PC-3 (cell line): Measurements from ENCODE around the genes ENPP5 and MEP1A.

DNA sequence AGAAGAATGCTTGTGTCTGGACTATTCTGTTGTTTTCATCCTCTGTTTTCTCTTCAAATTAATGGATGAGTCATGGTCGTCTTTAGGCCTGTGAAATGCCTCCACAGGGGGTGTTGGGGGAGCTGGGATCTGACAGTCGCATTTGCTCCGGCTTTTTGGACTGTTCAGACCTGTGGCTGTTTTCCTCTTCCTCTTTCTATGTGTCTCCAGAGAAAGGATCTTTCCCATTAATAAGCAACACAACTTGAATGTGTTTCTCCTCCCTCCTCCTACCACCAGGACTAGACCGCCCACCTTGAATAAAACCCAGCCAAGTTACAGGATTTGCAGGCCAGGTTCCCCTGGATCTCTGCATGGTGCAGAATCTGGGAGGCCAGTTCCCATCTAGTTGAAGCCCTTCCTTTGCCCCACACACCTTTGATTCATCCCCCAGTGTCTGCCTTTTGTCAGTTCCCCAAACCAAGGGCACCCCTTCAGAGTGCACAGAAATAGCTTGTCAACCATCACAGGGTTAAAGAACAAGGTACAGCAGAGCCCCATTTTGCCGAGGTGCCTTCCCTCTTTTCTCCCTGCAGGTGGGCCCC is 280.0 kb downstream of the CDC5L start:
- RAMPAGE, long total RNA: no peak

DNA sequence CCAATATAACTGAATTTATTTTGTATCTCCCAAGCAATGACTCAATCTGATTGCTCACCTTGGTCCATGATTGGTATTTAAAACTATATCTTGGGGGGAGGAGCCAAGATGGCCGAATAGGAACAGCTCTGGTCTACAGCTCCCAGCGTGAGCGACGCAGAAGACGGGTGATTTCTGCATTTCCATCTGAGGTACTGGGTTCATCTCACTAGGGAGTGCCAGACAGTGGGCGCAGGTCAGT is 152.2 kb upstream of the RUNX2 start:
- RAMPAGE, long total RNA: no peak

DNA sequence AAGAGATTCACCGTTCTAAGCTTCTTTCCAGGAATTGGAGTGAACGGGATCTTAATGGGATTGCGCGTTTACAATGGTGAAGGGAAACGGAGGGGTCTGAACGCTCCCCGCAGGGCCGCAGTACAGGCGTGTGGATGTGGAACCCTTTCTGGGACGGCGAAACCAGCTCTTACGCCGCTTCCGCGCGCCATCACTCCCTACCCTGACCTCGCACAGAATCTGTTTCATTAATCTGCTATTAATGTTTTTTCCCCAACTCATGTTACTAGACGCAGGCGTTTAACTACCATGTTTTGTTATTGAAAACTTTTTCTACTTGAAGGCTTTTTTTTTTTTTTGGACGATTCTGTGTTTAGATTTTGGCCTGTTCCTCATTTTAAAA is 595 bp upstream of the SUPT3H start:
- RAMPAGE, long total RNA: no peak

- RAMPAGE, long total RNA: no peak
Observed at GRCh38 chr6:45417341-45417719, 39.6 kb upstream of the SUPT3H start.

DNA sequence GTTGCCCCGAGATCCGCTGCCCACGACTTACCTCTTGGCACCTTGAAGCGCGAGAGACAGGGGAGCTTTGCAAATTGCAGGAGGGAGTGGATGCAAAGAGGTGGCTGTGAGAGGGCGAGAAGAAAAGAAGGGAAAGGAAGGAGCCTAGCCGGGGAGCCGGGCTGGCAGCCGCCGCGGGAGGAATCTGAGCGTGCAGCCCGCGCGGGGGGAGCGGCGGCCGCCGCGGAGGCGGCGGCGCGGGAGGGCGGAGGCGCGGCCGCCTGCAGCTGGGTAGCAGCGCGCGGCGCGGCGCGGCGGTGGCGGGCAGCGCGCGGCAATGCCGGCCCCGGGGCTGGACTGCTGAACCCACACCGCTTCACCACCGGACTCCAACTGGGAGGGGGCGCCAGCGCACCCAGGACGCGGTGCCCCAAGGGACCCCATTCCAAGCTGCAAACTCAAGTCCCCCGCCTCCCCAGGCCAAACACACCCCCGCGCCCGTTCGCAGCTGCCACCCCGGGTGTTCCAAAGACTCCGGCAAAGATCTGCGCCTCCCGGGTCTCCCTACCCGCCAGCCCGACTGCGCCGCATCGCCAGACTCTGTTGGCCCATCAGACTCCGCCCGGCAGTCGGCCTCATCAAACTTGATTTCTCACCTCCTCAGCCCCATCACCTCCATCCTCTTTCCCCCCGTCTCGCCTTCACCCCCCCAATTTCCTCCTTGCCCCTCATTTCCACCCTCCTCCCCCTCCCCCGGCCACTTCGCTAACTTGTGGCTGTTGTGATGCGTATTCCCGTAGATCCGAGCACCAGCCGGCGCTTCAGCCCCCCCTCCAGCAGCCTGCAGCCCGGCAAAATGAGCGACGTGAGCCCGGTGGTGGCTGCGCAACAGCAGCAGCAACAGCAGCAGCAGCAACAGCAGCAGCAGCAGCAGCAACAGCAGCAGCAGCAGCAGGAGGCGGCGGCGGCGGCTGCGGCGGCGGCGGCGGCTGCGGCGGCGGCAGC is 44.4 kb upstream of the SUPT3H start:
- RAMPAGE, long total RNA: no peak

- RAMPAGE, long total RNA: no peak
Observed at GRCh38 chr6:45423693-45423976, 45.9 kb upstream of the SUPT3H start.

DNA sequence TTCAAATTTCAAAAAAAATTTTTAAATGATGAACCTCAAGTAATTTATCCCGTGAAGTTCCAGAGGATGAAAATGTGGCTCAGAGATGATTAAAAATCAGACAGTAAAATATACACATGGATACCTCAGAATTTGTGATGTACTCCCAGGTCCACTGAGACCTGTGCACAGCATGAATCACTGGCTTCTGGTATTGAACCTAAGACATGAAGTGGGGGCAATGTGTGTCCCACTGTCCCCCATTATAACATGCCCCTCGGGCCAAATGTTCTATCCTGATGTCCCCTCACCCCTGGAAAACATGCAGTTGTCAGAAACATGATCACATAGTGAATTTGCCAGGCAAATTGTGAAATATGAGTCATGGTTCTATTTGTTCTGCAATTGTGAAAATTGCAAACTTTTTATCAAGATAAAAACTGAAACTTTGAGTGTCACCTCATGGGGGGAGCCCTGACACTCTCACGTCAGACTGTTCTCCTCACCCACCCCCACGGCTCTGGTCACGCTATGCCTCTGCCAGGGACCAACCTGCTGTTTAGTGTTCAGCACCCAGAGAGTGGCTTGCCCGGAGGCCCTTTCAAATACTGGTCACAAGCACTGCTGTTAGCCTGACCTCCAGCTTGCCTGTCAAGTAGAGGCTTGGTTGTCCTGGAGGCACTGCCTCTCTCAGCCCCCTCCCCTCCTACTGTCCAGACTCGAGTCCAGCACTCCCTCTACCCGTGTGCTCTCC is 305.3 kb downstream of the CLIC5 start:
- RAMPAGE, long total RNA: no peak

GRCh38 chr6:46010853-46011742 is 4.6 kb downstream of the CLIC5 start:
- RAMPAGE, long total RNA: no peak

DNA sequence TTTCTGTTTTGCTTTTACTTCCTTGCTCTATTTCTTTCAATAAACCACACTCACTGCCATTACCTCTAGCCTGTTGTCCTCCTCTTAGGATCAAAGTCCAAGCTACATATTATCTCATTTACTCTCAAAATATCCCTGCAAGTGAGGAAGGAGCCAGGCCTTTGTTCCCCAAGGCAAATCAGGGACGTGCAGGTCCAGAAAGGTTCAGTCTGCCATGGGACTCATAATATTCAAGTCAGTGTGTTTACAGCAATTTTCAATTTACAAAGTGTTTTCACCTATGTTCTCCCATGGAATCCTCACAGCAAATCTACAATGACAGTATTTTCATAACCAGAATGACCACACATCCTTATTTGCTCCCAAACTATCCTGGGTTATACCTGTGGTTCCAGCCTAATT is 3.9 kb downstream of the CLIC5 start:
- RAMPAGE, long total RNA: no peak

DNA sequence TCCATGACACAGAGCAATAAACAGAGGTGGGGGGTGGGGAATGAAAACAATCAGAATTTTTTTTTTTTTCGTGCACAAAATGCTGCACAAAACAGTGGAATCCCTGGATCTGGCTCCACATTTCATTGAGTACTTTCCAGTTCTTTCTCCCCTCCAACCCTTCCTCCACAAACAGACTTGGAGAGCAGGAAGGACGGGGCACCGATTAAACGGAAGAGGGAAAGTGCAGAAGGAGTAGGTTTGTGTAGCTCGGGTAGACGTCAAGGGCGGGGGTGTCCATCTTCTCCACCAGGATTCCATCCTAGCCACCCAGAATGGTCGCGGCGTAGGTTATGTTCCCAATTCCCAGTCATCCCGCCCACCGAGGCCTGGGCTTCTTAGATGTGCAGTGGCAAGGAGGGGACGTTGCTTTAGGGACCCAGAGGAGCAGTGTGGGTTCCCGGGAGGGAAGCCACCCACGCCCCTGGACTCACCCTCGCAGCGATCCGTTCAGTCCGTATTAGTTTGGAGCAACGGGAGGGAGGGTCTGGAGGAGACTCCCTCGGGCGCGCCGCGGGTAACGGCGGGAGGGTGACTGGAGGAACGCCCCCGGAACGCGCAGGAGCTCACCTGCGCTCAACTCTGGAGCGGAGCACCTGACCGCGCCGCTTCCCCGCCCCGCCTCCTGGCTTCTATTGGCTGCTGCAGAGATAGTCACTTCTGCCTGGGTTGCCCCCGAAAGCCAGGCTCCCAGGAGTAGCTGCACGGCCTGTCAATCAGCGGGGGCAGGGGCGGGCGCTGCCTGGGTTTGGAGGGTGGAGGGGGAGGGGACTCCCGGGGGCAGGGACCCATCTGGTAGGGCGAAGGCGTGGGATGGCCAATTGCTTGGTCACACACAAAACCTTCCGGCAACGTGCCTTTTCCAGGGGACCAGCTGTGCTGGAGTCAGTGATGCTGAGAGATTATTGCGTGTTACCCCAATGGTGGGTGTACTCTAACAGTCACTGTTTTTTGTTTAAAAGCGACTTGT is at the start of gene ENPP5:
ENPP5 (minus strand) TSS at position 646 of the 1,009 bp plus-strand sequence.
- RAMPAGE, long total RNA: no peak

DNA sequence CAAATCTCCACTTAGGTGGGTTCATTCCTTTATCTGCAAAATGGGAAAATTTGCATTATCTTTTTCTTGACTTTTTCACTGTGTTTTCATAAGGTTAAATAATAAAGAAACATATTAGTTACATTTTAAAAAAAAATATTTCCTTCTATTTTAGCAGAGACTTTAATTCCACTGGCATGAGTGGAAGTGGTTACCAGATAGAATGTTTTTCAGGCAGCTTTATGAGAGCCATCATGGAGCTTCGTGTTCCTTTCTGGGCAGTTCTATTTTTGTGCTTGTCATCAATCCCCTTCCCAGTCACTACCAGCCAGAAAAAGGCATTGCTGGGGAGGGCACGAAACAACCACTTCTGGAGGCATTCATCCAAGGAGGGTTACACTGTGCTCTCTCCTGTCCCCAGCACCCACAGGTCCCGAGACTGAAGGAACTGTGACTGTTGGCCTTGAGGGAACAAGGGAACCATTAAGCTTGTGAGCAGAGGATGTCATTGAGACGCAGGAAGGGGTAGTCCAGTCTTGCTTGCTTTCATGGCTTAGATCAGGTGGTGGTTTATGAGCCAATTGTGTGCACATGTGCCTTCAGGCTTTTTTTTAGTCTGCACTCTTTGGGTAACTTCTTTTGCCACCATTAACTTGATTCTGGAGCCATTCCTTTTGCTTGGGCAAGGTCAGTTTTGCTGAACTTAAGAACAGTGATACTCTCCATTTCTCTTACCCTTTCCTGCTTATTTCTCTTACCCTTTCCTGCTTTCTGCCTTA is 20.1 kb upstream of the ENPP5 start:
- RAMPAGE, long total RNA: no peak

DNA sequence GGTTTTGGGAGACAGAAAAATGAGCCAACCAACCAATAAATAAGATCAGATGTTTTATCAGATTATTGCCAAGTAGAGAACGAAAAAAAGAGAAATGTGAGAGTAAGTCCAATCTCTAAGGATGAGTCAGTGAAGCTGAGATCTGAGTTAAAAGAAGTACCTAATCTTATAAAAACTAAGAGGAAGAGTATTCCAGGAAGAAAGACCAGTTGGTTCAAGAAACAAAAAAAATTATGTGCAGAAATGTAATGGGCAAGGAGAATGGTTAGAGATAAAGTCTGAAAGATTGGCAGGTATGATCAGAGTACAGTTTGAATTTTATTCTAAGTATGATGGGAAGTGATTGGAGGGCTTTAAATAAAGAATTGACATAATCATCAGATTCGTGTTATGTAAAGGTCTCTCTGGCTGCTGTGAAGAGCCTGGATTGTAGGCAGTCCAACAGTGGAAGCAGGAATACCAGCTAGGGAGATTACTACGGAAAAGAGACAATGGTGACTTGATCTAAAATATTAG is 79.6 kb downstream of the RCAN2 start:
- RAMPAGE, long total RNA: no peak

DNA sequence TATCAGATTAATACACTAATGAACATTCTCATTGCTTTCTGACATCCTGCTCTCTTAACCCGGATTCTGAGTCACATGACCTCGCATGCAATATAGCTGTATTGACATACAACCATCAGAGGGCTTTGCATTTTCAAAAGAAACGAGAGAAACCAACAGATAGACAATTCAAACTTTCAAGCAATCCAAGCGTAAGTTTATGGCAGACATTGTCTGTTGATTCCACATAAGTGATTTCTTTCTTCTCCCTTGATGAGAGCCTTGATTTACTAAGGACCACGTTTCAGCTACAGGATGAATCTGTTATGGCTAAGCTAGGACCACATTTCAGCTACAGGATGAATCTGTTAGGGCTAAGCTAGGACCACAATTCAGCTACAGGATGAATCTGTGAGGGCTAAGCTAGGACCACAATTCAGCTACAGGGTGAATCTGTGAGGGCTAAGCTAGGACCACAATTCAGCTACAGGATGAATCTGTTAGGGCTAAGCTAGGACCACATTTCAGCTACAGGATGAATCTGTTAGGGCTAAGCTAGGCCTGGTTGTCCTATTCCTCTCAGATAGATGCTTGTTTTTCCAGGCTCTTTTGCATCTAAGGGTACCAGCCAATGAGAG is 63.5 kb downstream of the RCAN2 start:
- RAMPAGE, long total RNA: no peak

DNA sequence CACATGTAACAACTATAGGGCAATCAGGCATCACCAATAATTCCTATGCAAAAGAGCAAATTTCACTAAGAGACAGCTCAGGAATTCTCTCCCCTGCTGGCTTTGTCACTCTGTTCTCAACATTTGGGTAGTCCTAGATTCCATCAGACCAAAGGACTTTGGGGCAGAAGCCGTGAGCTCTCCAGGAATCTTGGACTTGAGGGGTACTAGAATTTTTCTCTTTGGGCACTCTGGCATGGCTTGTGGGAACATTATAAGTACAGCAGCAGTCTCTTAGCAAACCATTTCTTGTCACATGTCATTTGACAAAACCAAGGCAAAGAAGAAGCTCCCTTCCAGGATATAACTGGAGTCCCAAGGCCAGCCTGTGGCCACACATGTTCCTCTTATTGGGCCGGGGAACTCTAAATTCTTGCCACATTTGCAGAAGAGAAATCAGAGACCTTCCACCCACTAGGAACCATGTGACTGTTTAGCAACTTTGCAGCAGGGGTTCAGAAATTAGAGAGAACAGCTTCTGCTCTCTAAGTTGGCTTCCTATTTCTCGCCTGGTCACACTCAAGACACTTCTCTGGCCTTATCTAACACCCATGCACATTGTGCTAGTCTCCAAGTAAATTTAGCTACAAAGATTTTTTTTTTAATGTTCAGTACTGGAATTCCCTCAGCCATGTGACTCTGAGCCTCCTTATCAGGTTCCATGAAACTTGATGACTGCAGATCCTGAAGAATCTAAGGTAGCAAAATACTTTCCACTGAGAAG is 20.5 kb upstream of the MEP1A start:
- RAMPAGE, long total RNA: no peak

DNA sequence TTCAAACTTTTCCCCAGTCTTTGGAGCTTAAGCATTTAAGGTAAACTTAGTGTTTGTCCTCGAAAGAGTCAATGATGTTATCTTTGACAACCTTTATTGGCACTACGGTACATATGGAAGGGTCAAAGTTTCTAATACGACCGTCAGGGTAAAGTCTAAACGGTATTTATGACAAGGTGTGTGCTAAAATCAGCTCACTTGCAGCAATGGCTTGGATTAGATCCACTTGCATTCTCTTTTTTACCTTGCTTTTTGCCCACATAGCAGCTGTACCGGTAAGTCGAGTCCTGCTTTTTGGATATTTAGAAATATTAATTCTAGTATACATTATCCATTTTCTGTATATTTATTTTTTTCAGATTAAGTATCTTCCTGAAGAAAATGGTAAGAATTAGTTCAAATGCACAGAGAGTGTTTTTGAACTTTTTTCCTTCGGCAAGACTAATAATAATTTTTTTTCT is at the start of gene MEP1A:
MEP1A (plus strand) TSS at position 197 of the 461 bp plus-strand sequence.
- RAMPAGE, long total RNA: no peak

GRCh38 chr6:46954566-46955333 is 33.0 kb upstream of the ADGRF5 start:
- RAMPAGE, long total RNA: no peak

- RAMPAGE, long total RNA: no peak
Observed at GRCh38 chr6:47188410-47189075, 121.2 kb downstream of the TNFRSF21 start.

DNA sequence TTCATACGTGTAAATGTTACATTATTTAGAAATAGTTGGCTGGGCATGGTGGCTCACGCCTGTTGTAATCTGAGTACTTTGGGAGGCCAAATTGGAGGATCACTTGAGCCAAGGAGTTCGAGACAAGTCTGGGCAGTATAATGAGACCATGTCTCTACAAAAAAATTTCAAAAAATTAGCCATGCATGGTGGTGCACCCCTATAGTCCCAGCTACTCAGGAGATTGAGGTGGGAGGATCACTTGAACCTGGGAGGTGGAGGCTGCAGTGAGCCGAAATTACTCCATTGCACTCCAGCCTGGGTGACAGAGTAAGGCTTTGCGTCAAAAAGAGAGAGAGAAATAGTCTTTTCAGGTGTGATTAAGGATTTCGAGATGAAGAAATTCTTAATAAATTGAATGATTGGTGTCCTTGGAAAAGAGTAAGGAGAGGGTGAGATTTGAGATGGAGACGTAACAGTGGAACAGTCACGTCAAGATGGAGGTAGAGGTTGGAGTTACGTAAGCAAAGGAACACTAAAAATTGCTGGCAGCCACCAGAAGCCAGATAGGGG is 17.3 kb downstream of the CD2AP start:
- RAMPAGE, long total RNA: no peak

GRCh38 chr6:47741734-47742319 is 40.0 kb upstream of the OPN5 start:
- RAMPAGE, long total RNA: no peak

- RAMPAGE, long total RNA: no peak
Observed at GRCh38 chr6:50821315-50822109, 2.8 kb downstream of the TFAP2B start.